ENCODE measurements around the genes NUCB2 and SPTY2D1.

- RRBS, result no CpG with 5 or more reads among the region's 8 CpGs
These were observed 473.6 kb downstream of the SOX6 start for GRCh38 chr11:15882769-15883203.

- RRBS, result no CpG with 5 or more reads among the region's 6 CpGs
These were observed 244.6 kb downstream of the SOX6 start for GRCh38 chr11:16111580-16112277.

GRCh38 chr11:16774794-16775553 lies 36.5 kb downstream of the C11orf58 start:
- RRBS, result no CpG with 5 or more reads among the region's 11 CpGs

GRCh38 chr11:16788542-16788899 lies 50.1 kb downstream of the C11orf58 start:
- RRBS, result no CpG with 5 or more reads among the region's 8 CpGs

DNA sequence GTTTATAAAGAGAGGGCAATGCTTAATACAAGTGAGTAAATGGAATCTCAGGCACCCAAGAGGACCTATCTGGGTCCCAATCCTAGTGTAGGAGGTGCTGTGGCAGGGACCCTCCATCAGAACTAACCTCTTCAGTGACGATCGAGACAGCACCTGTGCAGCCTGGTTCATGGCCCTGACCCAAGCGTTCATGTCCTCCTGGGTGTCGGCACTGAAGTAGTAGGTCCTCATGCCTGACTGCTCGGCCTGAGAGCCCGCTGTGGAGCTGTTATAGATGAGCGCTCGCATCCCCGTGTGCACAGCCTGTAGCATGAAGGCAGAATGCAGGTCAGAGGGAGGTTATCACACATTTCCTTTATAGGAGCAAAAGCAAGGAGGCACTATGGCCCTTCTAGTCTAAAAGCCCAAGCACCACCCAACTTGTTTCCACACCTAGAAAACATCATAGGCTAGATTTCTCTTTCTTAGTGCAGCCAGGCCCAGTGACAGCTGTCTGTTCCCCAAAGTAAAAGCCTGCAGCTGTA lies 103.0 kb downstream of the C11orf58 start:
- RRBS, result no CpG with 5 or more reads among the region's 9 CpGs

DNA sequence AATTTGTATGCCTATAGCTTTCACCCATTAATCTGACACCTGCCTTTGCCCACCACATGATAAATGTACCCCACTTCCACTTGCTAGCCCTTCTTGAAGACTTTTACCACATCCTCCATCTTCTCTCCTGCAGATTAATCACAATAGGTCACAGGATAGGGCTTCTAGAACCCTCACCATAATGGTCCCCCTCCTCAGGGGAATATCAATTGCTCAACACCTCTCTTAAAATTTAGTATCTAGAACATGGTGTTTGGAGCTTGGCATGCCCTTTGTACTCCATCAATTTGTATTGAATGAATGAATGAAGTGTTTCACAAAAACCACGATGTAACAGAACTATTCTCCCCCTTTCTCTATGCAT lies 126.4 kb downstream of the C11orf58 start:
- RRBS, result no CpG with 5 or more reads among the region's 1 CpG

DNA sequence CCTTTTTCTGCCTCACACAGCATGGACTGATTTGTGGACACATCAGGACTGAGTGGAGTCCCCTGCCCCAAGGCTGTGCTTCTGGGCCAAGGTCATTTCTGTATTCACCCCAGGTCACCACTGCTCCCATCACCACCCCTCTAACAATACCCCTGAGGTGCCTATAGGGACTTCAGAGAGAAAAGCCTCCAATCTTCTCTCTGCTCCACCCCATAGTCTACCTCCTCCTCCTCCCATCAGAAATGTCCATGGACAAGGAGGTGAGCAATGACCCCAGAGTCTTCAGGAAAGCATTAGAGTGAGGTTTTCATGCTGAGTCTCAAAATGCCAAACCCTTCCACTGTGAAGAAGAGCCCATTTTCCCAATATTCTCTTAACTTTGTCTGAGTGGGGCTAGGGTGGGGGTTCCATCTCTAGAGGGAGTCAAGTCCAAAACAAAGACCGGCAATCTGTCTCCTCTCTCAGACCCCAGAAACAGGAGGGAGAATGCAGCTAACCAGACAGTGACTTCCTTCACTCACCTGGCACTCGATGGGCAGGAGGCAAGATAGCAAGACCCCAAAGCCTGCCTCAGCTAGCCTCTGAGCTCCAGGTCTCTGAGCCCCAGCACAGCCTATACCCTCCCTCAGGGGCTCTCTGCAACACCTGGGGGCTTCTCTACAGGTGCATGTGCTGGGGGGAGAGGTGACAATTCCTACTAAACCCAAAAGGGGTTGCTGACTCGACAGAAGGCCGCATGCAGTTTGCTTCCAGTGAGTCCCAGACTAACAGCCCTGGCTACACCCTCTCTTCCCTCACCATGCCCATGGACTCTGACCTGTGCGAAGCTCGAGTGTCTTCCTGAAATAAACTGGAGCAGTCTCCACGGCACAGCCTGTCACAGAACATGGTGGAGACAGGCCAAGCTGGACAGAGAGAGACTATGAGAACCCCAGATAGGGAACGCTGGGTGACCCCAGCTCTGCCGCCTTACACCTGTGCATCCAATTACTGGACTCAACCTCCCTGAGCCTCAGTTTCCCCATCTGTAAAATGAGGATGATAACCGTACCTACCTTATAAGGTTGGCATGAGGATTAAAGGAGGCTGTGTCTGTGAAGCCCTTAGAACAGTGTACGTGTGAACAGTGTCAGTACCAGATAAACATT lies 16.8 kb downstream of the PLEKHA7 start:
- RRBS, result no CpG with 5 or more reads among the region's 11 CpGs

DNA sequence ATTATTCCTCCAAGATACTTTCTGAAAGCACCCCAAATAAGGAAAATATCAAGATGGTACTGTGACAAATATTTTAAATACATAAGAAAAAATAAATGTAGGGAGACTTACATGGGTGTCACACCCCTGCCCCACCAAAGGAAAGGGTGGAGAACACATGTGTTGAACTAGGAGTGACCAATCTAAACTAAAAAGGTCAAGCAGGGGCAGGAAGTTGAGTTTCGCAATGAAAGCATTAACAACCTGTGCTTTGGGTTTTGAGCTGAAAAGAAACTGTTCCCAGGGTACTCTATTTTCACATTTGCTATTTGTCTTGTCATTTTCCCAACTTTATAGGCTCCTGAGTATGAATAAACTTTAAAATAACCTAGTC lies 42.9 kb downstream of the PIK3C2A start:
- RRBS, result no CpG with 5 or more reads among the region's 1 CpG

GRCh38 chr11:17208268-17209012 lies 654 bp upstream of the PIK3C2A start:
- RRBS, result 8% methylated on average over 3 of the region's 25 CpGs

- RRBS, result 4% methylated on average over 43 of the region's 86 CpGs
These were observed at the start of gene NUCB2 for GRCh38 chr11:17276047-17277169. TSS of gene NUCB2 (plus strand) at chr11:17276739.

DNA sequence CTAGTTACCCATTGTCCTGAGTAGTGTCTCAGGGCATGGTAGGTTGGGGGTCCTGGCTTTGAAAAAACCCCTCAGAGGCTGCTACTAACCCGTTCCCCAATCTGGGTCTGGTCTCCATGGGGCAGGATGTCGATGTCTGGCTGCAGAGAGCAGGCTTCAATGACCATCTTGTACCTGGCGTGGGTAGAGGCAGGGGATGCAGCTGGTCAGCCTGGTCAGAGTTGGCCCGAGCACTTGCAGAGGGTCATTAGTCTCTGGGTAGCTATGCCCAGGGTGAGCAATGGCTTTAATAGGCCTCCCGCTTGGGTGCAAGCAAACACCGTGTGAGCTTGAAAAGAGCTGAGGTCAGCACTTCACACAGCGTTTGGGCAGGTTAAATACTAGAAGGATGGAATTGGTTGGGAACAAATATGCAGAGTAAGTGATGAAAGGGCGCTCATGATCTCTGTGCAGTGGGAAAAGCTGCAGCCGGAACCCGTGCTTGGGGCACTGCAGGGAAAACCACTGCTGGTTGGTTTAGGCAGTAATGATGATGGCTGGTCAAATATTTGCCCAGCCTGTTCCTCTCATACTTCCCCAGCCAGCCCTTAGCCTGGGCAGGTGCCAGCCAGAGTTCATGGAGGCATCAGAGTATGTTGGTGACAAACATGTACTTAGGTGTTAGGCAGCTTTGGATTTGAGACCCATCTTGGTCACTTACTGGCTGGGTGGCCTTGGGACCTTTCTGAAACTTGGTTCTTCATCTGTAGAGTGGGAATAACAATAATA lies 25.0 kb upstream of the KCNJ11 start:
- RRBS, result no CpG with 5 or more reads among the region's 10 CpGs

- RRBS, result no CpG with 5 or more reads among the region's 13 CpGs
These were observed 35.9 kb upstream of the MYOD1 start for GRCh38 chr11:17683151-17684242.

GRCh38 chr11:17921680-17922377 lies 91.0 kb downstream of the SERGEF start:
- RRBS, result no CpG with 5 or more reads among the region's 4 CpGs

DNA sequence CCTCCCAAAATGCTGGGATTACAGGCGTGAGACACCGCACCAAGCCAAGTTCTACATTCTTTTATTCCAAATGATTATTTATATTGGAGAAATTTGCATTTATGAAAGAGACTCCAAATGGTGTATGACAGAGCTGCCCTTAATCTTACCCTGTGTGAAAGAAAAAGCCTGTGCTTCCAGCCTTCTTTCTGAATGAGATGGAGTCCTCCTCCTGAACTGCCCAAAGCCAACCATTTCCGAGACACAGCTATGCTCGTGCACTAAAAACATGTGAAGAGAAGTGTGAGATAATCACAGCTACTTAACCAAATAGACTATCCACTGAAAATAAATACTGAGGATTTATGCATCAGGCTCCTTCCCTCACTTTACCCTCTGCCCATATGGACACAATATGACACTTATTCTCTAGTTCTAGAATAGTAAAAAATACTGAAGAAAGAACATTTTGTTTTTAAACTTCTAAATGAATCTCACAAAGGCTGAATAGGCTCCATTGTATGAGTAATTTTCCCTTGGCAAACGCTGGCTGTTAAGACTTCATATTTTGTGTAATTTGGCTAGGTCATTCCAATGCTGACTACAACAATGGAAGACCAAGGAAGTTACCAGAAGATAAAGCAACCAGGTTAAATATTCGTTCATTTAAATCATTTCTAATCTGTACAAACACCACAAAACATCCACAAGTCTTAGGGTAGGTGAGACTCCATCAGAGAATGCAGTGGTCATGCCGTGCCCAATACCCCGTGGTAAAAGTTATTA lies 10.0 kb downstream of the HPS5 start:
- RRBS, result no CpG with 5 or more reads among the region's 8 CpGs

- RRBS, result no CpG with 5 or more reads among the region's 5 CpGs
These were observed 10.8 kb upstream of the LDHA start for GRCh38 chr11:18383524-18383952.

DNA sequence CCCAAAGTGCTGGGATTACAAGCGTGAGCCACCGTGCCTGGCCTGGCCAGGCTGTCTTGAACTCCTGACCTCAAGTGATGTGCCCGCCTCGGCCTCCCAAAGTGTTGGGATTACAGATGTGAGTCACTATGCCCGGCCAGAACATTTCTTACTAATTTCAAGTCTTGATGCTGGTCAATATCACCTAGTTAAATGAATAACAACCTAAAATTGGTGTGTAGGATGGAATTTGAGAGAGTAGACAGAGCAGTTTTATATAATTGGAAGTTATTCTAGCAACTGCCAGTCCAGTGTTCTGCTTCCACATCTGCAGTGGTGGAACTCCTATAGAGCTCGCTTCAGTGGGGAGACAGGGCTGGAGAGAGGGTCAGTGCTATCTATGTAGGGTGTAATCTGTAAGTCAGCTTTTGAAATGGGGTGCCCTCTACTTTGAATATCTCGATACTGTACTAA lies 4.5 kb downstream of the LDHA start:
- RRBS, result no CpG with 5 or more reads among the region's 7 CpGs

- RRBS, result no CpG with 5 or more reads among the region's 1 CpG
These were observed 24.5 kb downstream of the LDHAL6A start for GRCh38 chr11:18480149-18480612.

GRCh38 chr11:18614654-18615026 lies 15.1 kb downstream of the MISFA start:
- RRBS, result 80% methylated on average over 3 of the region's 10 CpGs

DNA sequence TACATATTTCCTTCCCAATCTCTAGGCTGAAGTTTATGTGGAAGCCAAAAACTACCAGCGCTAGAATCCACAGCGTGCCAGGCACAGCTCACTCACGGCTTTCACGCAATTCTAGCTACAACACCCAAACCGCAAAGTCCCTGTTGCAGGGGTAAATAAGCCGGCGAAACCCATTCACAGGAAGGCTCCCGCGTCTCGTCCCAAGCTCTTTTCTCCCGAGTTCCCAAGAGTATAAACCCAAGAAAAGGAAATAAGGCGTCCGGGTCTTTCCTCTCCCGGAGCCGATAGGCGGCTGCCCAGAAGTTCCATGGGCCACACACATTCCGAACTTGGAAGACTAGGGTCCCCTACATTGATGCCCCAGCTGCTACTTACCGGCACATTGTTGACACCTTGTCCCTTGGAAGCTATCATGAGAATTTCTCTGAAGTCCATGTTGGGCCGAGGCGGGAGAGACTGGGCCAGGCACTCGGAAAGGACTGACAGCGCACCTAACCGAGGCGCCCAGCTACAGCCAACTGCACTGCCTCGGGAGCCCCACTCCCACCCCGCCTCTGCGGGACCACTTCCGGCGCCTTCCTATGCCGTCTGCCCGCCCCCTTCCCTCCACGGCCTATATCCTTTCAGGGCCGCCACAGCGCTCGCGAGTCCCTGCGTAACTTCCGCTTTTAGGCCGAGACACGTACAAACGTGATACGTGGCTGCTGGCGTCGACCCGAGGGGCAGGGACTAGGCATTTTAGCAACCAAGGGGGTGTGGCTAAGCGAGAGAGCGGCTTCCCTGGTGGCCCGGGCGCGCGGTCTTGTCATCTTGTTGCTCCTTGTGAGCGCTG lies at the start of gene SPTY2D1:
Gene SPTY2D1 (minus strand): TSS at position 520 of the 832 bp plus-strand sequence.
- RRBS, result 6% methylated on average over 10 of the region's 52 CpGs

DNA sequence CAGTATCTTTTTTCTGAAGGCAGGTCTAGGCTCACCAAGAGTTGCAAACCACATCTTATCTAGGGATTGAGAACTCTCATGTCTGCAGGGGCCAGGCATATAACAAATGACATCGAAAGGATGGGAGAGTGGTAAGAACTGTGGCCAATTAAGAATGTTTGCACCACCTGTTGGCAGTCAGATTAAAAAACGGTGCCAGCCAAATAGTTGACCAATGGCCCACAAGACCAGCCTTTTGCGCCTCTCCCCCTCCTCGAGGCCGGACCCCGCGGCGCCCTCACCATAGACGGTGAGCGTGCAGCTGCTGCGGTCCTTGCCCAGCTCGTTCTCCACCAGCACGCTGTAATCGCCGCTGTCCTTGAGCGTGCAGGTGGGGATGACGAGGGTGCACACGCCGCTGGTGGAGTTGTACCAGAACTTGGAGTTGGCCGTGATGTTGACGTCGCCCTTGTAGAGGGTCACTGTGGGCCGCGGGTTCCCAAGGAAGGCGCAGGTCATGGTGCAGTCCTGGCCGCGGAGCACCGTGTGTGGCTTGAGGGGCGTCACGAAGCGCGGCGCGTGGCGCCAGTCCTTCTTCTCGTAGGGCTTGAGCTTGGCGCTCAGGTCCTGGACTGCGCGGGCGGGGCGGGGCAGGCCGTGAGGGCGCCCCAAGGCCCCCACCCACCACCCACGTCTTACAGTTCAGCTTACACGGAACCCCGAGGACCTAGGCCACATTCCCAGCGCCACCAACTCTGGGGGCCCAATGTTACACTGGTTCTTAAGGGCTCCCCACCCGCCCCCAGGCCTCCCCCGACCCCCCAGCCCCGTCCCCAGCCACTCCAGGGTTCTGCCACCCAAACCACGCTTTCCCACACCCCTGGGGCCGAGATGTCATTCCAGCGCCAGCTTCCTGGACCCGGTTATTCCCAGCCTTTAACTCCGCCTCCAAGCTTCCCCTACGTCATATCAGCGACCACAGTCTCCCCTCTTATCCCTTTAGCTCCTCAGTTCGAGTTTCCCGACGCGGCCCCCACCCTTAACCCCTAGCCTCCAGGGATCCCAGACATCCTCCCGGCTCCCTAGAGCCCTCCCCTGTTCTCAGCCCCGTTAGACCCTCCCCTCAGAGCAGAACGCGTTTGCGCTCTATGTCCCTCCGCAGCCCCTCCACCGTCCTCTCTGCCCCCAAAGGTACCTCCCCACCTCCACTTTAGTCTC lies 7.4 kb downstream of the TMEM86A start:
- RRBS, result no CpG with 5 or more reads among the region's 68 CpGs